Foreskin fibroblast (primary cell): ENCODE data around the genes OR5AN1, OR4D9, CBLIF, OOSP4A and PRPF19.

- RRBS, result no CpG with 5 or more reads among the region's 2 CpGs
These were observed 6.2 kb upstream of the MPEG1 start for GRCh38 chr11:59218754-59219470.

GRCh38 chr11:59358605-59359075, at the start of gene OR5AN1:
TSS of gene OR5AN1 (plus strand) at chr11:59358895.
- RRBS, result no CpG with 5 or more reads among the region's 3 CpGs

DNA sequence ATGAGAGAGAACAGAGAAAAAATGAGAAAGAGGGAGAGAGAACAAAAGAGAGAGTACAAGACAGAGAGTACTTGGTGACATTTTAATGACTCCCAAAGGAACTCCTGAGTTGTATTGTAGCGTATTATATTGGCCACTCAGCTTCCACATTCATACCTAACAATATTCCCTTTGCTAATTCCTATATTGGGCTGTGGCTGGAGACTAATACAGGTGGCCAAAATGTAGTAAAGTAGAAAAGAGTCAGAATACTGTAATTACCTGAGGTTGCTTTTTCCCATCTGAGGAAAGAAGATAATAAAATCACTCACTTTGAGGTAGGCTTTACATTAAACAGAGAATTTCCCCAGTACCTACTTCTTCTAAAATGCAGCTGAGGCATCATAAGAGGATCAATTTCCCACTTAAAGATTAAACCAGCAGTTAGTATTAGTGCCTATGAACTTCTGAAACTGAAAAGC, at the start of gene OR4D9:
Gene OR4D9, plus strand, starts transcription at position 338 of the 461 bp plus-strand sequence.
- RRBS, result no CpG with 5 or more reads among the region's 1 CpG

DNA sequence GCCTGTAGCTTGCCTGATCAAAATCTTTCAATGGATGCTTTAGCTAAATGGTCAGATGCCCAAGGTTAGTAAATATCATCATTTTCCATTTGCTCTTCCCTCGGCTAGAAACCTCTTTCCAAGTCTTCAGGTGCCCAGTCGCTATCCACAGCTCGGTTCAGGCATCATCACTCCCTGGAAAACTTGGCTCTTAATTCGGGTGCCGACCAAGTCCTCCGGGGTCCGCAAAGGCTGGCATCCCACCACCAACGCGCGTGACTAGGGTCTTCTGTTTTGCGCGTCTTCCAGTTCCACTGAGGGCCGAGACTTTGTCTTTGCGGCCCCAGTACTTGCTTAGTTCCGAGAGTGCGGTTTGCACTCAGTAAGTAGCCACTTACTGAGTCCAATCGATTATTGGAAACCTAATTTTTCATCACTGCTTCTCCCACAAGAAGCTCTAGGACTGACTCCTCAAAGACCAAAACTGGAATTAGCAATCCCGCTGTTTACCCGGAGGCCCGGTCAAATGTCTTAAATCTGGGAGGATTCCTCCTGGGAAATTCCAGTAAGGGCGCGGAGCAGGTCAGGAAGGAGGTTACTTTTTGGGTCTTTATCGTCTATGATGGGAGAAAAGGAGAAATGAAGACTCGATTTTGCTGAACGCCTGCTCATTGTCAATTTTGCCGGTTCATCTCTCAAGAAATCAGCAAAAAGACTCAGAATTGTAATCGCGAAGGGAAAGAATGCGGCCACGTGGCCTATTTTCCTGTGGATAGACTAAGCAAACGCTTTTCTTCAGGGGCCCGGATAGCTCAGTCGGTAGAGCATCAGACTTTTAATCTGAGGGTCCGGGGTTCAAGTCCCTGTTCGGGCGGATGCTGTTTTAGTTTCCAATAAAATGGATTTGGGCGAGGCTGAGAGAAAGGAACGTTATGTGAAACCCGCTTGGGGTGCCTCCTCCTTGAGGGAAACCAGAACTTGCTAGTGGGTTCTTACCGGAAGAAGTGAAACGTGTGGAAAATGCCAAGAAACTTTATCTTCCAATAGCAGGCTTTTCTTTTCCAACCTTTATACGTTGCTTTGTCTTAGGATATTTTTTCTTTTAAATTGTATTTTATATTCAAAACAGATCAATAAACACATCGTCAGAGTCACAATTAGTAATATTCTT, 44.7 kb downstream of the OR4D9 start:
- RRBS, result 6% methylated on average over 3 of the region's 43 CpGs

DNA sequence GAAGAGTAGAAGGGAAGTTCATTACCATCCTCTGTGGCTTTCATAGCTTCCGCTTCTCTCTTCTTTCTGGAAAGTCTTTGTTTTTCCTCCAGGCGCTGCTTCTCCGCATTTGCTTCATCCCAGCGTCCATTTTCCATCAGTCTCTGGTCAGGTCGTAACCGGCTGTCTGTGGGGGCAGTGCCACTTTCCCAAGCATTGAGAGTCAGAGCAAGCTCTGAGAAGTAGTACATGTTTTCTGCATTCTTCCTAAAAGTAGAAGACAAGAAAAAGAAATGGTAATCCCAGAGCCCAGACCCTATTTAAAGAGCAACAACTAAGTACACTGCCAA, 38.8 kb downstream of the OSBP start:
- RRBS, result no CpG with 5 or more reads among the region's 6 CpGs

GRCh38 chr11:59669603-59670097, 813 bp upstream of the PATL1 start:
- RRBS, result no CpG with 5 or more reads among the region's 24 CpGs

GRCh38 chr11:59670098-59670500, 1.3 kb upstream of the PATL1 start:
- RRBS, result no CpG with 5 or more reads among the region's 6 CpGs

DNA sequence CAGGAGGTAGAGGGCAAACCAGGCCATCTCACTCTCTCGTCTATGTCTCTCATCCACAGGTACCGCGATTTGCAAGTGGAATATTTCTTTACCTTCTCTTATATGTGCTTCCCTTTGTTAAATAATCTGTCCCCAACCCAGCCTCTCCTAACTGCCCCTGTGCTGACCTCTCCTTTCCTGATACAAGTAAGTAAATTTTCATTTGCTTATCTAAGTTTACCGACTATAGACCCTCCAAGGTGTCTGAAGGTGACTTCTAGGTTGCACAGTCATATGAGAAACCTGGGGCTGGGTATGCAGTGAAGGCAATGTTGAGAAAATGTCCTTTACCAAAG, at the start of gene CBLIF:
Gene CBLIF, minus strand, starts transcription at position 73 of the 335 bp plus-strand sequence.
- RRBS, result no CpG with 5 or more reads among the region's 4 CpGs

DNA sequence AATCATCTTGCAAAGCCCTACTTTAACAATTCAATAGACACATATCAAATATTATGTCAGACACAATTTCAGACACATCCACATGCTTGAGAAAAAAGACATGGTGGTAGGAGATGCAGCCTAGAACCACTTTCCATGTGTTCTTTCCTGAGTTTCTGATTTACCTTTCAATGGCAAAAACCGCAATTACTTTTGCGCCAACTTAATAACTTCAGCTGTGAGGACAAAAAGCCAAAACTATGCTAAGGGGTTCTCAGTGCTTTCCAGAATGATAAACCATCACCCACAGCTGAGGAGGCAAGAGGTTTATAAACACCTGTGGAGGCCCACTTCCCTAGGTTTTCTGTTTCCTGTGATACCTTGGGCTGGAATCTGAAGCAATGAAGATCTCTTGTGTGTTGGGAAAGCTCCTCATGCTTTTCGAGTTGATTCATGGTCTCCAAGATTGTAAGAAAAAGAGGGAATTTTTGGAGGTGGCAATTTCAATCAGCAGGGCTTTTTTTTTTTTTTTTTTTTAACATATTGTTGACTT, at the start of gene OOSP4A:
Gene OOSP4A, plus strand, starts transcription at position 381 of the 532 bp plus-strand sequence.
- RRBS, result no CpG with 5 or more reads among the region's 3 CpGs

- RRBS, result no CpG with 5 or more reads among the region's 5 CpGs
These were observed 13.6 kb downstream of the MS4A6A start for GRCh38 chr11:60169260-60169635.

- RRBS, result no CpG with 5 or more reads among the region's 3 CpGs
These were observed 2.8 kb downstream of the MS4A4A start for GRCh38 chr11:60283206-60283679.

- RRBS, result no CpG with 5 or more reads among the region's 2 CpGs
These were observed 14.8 kb upstream of the MS4A7 start for GRCh38 chr11:60363644-60363894.

- RRBS, result no CpG with 5 or more reads among the region's 4 CpGs
These were observed 3.5 kb downstream of the MS4A7 start for GRCh38 chr11:60381571-60382572.

- RRBS, result no CpG with 5 or more reads among the region's 2 CpGs
These were observed 659 bp downstream of the MS4A14 start for GRCh38 chr11:60396841-60397395.

DNA sequence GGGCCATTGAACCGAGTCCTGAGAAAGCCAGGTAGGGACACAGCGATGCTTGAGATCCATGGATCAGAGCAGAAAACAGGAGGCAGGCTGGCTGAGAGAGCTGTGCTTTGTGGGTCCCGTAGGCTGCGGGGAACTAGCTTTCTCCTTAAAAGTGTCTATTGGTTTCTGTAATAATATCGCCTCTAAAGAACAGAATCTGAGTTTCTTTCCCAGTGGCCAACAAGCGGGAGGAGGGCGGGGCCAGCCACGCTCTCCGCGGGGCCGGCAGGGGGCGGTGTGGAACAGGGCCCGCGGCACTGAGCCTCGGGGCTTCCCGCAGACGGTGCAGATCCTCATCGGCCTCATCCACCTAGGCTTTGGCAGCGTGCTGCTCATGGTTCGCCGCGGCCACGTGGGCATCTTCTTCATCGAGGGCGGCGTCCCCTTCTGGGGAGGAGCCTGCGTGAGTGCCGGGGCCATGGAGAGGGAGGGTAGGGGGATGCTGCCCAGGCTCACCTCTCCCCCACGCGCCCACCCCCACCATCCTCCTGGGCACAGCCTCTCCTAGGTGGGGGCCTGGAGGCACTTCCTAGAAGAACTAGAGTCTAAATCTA, 10.6 kb downstream of the MS4A15 start:
- RRBS, result no CpG with 5 or more reads among the region's 30 CpGs

GRCh38 chr11:60852567-60853084, 3.1 kb downstream of the PTGDR2 start:
- RRBS, result 26% methylated on average over 29 of the region's 68 CpGs

DNA sequence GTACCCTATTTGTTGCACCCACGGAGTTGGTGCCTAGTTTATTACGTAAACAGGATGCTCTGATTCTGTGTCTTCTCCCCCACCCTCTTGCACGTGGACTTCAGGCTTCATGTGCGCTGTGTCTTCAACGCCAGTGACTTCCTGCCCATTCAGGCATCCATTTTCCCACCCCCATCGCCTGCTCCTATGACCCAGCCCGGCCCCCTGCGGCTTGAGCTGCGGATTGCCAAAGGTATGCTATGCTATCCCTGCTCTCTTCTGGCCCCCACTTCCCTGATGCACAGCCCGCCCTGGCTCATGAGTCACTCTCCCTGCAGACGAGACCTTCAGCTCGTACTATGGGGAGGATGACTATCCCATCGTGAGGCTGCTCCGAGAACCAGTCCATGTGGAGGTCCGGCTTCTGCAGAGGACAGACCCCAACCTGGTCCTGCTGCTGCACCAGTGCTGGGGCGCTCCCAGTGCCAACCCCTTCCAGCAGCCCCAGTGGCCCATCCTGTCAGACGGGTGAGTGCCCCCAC, 5.8 kb downstream of the ZP1 start:
- RRBS, result no CpG with 5 or more reads among the region's 17 CpGs

GRCh38 chr11:60889375-60889813, 17.0 kb downstream of the PRPF19 start:
- RRBS, result no CpG with 5 or more reads among the region's 10 CpGs

DNA sequence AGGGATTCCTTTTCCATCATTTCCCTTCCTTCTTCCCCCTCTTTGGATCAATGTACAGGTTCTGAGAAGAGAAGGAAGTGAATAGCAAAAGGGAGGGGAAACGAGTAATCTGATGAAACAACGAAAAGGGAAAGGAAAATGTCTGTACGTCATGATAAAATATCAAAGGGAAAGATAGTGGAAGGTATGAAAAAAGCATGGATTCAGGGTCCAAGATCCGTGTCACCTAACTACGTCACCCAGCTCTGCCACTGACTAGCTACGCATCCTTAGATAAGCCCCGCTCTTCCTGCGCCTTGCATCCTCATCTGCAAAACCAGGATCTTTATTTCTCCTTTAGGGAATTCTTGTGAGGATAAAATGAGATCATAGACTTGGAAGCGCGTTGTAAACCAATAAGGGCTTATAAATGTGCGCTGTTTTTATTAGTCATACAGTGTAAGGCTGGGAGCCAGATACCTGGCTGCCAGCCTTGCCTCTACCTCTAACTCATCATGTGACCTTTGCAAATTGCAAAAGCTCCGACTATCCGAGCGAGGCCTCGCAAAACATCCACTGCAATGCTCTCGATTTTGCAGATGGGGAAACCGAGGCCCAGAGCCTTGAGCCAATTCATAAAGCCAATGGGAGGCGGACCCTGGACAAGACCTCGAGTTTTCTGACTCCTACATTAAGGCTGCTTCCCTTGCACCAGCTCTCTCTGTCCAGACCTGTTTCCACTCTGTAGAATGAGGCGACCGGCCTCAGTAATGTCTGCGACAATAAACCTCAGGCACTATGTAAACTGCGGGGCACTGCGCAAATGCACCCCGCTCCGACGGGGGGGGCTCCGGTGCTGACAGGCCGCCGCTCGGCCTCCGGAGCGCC, 760 bp downstream of the PRPF19 start:
- RRBS, result under 1% methylated on average over 7 of the region's 33 CpGs

DNA sequence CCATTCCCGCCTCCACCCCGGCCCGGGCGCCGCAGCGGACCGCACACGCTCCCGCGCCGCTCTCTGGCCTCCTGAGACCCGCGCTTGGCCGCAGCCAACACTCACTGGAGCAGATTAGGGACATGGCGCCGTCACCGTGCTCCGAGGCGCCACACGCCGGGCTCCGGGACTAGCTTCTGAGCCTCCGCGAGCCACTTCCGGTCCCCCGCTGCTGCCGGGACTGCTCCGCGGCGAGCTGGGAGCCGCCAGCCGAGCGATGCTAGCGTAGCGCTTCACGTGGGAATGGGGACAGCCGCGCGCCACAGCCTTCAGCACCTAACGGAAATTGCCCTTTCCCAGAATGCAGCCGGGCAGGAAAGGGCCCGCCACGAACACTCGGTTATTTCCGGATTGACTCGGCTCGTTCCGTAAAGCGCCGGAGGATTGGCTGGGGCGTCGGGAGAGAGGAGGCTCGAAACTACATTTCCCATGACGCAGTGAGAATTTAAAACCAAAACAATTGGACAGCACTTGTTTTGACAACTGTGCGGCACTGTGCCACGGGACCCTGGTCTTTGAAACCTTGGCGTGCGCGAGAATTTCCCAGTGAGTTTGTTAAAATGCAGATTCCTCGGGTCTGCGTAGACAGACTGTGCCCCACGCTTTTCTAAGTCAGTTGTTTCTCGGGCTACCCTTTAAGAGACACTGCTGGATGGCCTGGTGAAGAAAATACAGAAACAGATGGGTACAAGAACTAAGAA, at the start of gene PRPF19:
Gene PRPF19, minus strand, starts transcription at position 327 of the 740 bp plus-strand sequence.
- RRBS, result 0% methylated on average over 4 of the region's 63 CpGs